Bronchial epithelial cell (primary cell): ENCODE measurements around a stretch of chr20.

DNA sequence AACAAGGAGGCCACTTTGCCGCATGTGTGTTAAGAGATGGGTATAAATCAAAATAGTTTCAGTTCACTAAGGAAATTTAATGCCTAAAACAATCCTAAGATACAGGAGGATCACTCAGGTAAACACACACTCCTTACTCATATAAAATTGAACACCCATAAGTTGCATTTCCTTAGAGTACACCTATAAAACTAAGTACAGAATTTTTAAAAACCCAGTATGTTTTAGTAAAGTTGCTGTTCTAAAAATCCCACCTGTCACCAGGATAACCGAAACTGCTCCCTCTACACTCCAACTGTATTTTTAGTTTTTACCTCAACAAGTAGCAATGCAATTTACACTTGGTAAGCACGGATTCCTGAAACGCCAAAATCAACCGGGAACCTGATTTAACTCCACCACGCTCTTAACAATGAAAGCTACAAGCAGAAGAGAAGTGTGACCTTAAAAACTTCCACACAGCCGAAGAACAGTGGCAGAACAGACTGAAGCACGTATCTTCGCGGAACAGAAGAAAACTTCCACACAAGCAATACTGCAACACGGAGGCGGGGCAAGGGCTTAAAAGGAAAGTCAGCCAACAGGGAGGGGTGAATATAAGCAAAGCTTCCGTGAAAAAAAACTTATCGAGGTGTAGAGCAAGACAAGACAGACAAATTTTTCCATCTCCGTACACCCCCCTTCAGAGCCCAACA lies 1.6 kb downstream of the STAU1 start:
- RRBS, 2 experiments = no CpG with 5 or more reads among the region's 15 CpGs

DNA sequence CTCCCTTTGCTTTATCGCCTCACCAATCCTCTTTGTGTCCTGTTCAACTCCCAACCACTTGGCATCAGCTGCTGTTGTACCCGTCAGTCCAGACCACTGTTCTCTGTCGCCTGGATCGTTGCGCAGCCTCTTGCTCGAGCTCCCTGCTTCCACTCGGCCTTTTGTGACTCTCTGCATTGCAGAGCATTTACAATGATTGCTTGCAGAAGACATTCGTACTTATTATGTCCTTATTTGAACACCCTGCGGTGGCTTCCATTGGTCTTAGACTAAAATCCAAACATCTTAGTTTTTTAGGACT lies 14.6 kb downstream of the DDX27 start:
- RRBS, 2 experiments = no CpG with 5 or more reads among the region's 9 CpGs

GRCh38 chr20:49279415-49279940 lies 1.6 kb upstream of the ZNFX1 start:
- RRBS, 2 experiments = no CpG with 5 or more reads among the region's 13 CpGs

GRCh38 chr20:49285327-49286351 lies 7.8 kb upstream of the ZNFX1 start:
- RRBS, 2 experiments = no CpG with 5 or more reads among the region's 7 CpGs

DNA sequence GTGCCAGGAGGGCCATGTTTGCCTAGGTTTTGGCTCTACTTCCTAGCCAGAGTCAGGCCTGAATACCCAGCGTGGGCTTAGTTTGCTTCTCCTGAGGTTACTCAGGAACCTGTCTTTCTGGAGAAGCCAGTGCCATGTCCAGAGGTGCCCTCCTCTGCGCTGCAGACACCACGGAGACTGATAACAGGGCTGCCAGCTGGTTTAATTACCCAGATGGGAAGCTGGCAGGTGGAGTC lies 29.0 kb upstream of the ZNFX1 start:
- RRBS, 2 experiments = no CpG with 5 or more reads among the region's 3 CpGs

DNA sequence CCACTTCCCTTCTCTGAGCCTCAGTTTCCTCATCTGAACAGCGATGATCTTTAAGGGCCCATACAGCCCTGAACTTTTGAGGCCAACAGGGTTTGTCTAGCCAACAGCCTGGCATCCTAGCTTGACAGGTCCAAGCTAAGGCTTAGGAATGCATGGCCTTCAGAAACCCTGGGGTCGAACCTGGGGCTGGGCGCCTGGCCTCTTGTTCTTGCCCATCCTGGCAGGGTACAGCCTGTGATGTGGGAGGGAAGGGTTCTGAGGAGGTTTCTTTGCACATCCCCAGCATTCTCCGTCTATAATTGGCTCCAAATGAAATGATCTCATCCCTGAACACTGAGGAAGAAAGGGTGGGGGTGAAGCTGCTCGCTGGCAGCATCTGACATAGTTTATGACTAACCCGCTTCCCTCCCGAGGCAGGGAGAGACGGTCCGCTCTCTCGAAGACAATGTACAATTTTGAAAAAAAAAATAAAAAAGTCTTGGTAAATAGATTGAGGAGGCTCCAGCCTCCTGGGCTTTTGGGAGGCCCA lies 67.1 kb upstream of the ZNFX1 start:
- RRBS, 2 experiments = no CpG with 5 or more reads among the region's 10 CpGs

GRCh38 chr20:49427580-49428203 lies 54.8 kb downstream of the KCNB1 start:
- RRBS, 2 experiments = no CpG with 5 or more reads among the region's 13 CpGs

- RRBS, 2 experiments = no CpG with 5 or more reads among the region's 6 CpGs
Observed at GRCh38 chr20:49717504-49718161, 4.0 kb upstream of the B4GALT5 start.

GRCh38 chr20:49768138-49769033 lies 44.2 kb upstream of the SLC9A8 start:
- RRBS, 2 experiments = no CpG with 5 or more reads among the region's 9 CpGs

DNA sequence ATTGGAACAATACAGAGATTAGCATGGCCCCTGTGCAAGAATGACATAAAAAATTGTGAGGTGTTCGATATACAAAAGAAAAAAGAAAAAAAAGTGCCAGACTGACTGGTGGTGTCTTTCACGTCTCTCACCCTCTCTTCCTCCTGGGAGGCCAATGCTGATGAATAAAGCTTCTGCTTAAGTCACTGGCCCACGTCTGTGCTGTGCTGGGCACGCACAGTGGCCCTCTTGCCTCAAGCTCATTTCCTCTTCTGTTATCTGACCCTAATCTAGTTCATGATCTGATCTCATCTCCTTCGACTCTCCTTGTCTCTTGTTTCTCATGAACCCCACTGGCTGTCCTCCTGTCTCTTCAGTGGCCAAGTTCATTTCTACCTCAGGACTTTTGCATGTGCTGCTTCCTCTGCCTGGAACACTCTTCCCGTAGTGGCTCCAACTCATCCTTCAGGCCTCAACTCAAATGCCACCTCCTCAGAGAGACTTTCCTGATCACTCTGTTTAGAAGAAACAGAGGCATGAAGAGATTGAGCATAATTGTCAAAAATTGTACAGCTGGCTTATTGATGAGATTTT lies 17.7 kb upstream of the SLC9A8 start:
- RRBS, 2 experiments = no CpG with 5 or more reads among the region's 6 CpGs

GRCh38 chr20:49851824-49852459 lies 39.3 kb downstream of the SLC9A8 start:
- RRBS, 2 experiments = no CpG with 5 or more reads among the region's 7 CpGs

- RRBS, 2 experiments = no CpG with 5 or more reads among the region's 12 CpGs
Observed at GRCh38 chr20:49887124-49887681, 28.1 kb downstream of the SPATA2 start.

DNA sequence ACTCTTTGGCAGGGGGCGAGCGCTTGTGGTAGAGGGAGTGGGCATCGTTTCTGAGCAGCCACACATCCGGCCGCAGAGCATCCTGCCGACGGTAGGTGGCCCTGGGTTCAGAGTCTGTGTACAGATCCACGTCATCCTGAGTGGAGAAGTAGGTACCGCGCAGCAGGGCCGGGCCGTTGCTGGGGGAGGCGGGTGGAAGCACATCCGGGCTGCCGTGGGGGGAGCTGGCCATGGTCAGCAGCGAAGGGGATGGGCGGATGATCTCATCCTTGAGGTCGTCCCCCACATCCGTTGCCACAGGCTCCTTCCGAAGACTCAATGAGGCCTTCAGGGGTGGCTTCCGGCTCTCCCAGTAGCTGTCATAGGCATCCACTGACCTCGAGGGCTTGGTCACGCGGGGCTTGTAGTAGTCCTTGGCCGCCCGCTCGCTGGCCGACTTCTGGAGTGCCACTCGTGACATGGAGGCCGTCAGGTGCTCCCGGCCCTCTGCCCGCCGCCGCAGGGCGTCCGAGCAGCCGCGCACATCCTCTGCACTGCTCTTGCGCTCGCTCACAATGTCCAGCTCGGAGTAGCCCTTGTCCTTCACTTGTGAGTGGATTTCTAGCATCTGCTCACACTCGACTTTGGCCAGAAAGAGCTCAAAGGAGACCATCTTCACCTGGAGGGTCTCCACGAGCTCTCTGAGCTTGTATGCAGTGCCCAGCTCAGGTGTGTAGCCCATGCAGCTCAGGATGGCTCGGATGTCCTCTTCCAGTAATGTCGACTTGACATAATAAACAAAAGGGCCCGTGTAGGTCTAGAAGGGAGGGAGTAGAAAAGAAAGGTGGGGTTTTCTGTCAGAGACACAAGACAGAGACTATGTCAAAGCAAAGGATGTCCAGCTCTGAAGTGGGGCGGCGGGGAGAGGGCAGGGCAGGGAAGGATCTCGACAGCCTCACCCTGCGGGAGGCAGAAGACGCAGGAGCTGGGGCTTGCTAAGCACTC lies 9.0 kb downstream of the SPATA2 start:
- RRBS, 2 experiments = no CpG with 5 or more reads among the region's 51 CpGs

DNA sequence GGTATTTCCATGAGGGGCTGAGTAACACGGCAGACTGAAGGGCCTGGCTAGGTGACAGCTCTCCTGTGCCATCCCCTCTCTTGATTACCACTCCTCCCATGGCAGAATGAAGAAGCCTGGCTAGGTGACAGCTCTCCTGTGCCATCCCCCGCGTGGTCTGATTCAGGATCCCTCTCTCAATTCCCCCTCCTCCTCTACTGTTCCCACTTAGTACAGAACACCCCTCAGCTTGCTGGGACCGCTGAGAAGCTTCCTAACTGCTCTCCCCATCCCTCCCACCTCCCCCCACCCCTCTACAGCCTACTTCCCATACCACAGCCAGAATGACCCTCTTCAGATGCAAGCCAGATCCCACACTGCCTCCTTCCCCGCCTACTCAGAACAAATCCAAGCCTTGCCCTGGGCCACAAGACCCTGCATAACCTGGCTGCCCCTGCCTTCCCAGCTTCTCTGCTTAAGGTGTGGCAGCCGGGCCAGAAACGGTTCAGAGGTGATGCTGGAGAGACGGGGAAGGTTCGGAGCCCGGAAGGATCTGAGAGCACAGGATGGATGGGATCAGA lies 7.7 kb downstream of the SPATA2 start:
- RRBS, 2 experiments = 89 to 91% methylated on average over 5 of the region's 10 CpGs

GRCh38 chr20:49928429-49928691 lies 7.8 kb upstream of the RNF114 start:
- RRBS, 2 experiments = no CpG with 5 or more reads among the region's 6 CpGs

DNA sequence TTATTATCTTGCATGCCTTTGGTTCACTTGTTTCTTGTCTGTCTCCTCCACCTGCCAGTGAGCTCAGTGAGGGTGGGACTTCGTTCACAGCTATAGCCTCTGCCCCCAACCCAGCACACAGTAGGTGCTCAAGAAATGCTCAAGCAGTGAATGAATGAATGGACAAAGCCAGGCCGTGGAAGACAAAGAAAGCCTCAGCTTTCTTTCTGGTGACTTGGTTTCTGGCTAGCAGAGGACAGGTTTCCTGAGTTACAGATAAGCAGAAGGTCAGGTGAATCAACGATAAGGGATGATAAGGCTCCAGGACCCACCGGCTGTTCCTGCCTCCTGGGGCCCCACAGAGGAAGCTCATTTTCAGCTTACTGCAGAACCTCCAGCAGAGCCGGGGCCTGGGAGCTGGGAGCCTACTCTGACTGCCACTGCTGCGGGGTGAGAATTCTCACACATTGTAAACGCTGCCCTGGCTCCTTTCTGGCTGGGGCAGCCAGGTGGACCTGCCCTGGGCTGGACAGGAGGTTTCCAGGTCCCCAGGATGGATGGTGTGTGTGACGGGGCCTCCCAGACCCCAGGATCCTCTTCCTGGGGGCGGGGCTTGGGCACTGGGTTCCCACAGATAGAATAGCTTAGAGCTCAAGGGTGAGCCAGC lies 29.8 kb downstream of the SNAI1 start:
- RRBS, 2 experiments = 40 to 44% methylated on average over 2 of the region's 9 CpGs

DNA sequence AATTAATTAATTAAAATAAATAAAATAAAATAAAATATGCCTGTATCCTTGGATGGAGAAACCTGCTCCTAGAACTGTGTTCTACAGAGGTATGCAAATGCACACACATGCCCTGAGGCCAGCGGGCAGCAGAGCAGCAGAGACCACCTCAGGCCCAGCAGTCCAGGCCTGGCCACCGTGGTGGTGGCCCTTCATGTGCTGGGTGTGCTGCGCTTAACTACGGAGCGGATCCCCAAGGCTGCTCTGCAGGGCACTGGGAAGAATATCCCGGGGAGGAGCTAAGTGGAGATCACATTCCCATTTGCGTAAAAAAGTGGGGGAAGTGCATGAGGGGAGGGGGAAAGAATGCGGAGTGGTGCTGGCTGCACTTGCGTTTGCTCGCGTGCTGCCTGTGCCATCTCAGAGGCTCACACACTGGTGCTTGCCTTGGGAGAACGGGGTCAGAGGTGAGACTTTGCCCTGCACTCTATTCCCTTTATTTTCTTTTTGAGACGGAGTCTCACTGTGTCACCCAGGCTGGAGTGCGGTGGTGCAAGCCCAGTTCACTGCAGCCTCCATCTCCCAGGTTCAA lies 37.4 kb downstream of the UBE2V1 start:
- RRBS, 2 experiments = no CpG with 5 or more reads among the region's 14 CpGs

DNA sequence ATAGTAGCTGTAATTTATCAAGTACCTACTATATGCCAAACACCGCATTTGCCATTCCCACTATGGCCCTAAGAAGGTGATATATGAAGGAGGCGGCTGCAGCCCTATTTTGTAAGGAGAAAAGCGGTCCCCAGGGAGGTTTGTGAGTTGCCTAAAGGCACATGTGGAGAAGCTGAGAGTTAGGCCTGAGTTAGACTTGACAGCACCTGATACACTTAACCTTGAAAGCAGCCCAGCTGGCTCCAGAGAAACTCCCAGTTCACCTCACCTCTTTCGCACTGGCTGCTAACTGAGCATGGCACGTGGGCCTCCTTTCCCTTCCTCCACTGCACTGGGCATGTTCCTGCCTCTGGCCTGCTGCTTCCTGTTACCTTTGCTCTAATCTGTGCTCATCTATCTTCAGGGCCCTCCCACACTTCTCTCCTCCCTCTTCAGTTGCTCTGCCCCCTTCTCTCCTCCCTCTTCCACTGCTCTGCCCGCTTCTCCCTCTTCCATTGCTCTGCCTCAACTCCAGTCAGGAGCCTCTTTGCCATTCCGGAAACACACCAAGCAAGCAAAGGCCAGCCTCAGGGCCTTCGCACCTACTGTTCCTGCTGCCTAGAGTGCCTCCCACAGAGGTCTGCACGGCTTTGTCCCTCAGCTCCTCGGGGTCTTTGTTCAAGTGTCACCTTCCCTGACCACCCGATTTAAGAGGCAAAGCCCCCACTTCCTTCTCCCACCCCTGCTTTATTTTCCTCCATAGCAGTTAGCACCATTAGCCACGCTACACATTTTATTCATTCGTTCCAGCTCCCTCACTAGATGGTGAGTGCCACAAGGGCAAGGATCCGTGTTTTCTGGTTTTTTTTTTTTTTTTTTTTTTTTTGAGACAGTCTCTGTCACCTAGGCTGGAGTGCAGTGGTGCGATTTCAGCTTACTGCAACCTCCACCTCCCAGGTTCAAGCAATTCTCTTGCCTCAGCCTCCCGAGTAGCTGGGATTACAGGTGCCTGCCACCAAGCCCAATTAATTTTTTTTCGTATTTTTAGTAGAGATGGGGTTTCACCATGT lies 13.9 kb upstream of the UBE2V1 start:
- RRBS, 2 experiments = no CpG with 5 or more reads among the region's 17 CpGs

- RRBS, 2 experiments = no CpG with 5 or more reads among the region's 9 CpGs
Observed at GRCh38 chr20:50129913-50130443, 17.0 kb upstream of the UBE2V1 start.

DNA sequence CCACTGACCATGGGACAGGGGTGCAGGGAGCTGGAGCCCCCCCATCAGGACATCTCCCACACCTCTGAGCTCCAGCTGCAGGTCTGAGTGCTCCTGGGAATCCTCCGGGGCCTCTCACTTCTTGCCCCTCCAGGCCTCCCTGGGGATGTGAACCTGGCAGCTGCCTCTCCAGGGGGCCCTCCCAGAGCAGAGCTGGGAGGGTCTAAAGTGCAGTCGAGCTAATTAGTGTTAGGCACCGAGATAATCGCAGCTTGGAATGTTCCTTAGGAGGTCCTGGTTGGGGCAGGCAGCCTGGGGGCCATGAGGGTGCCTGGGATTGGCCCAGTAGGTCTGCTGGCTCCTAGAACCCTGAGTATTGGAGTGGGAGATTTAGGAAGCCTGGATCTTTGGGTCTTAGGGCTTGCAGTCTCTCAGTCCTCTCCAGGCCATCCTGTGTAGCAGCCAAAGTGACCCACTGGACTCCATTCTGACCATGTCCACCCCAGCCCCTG lies 26.0 kb downstream of the CEBPB start:
- RRBS, 2 experiments = no CpG with 5 or more reads among the region's 4 CpGs